SK-MEL-5 (cell line): ENCODE measurements around the genes STRA6 and CSK.

GRCh38 chr15:73374777-73375256, 6.1 kb upstream of the HCN4 start:
RAMPAGE:
- cytosol, long total RNA = no peak
- long total RNA = no peak
- nucleus, long total RNA = no peak

GRCh38 chr15:73578044-73578432, 55.2 kb downstream of the NPTN start:
RAMPAGE:
- cytosol, long total RNA = no peak
- long total RNA = no peak
- nucleus, long total RNA = no peak

RAMPAGE:
- cytosol, long total RNA = no peak
- long total RNA = no peak
- nucleus, long total RNA = no peak
These were observed 10.1 kb downstream of the CD276 start for GRCh38 chr15:73694260-73694756.

GRCh38 chr15:73712657-73714051, 29.0 kb downstream of the CD276 start:
RAMPAGE:
- cytosol, long total RNA = no peak
- long total RNA = no peak
- nucleus, long total RNA = no peak

DNA sequence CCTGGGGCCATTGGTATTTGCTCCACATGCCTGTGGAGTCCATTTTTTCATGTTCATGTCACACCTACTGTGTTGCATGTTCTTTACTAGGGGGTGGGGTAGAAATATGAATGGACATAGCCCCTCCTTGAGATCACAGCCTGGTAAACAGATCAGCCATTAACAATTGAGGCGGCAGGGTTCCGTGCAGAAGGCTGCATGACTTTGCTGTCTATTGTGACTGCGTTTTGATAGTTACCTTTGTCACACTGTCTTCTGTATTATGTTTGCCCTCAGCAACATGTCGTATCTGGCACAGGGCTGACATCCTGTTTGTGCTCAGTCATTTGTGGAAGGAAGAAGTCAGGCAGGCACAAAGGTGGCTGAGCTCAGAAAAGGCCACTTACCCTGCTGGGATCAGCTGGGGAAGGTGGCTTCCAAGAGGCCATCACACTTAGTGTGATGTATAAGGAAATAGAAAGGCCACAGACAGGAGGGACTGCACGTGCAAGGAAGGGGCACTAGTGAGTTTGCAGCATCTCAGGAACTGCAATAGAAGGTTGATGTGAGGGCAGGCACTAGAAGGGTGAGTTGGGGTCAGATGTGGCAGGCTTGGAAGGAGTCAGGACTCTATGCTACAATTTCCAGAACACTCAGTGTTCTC, 13.3 kb downstream of the PML start:
RAMPAGE:
- cytosol, long total RNA = no peak
- long total RNA = no peak
- nucleus, long total RNA = no peak

GRCh38 chr15:74099968-74100627, 17.7 kb upstream of the GOLGA6A start:
RAMPAGE:
- cytosol, long total RNA = no peak
- long total RNA = no peak
- nucleus, long total RNA = no peak

DNA sequence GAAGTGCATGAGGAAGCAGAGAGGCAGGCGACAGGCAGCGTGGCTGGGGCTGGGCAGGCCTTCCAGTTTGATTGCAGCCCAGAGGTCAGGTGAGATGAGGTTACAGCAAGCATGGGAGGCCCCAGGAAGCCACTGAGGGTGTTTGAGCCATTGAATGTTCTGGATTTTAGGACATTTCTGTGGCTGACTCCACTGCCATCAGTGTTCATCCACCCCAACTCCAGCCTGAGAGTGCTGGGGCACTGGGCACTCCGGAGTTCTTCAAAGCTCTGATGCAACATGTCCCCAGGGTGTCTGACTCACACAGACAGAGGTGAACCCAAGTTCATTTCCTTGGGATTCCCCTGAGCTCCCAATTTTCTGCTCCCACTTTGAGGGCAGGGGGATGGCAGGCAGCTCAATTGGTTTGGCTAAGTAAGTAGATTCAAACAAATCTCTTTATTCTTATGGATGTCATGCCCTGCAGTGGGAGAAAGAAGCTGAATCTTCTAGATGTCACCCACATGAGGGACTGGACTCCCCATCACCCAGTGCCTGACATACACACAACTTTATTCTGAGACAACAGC, 2.2 kb downstream of the STRA6 start:
RAMPAGE:
- cytosol, long total RNA = no peak
- long total RNA = no peak
- nucleus, long total RNA = no peak

GRCh38 chr15:74202114-74203526, at the start of gene STRA6:
Gene STRA6, minus strand, starts transcription at chr15:74202787.
RAMPAGE:
- cytosol, long total RNA = no peak
- long total RNA = no peak
- nucleus, long total RNA = no peak

RAMPAGE:
- cytosol, long total RNA = no peak
- long total RNA = no peak
- nucleus, long total RNA = no peak
These were observed 49.1 kb downstream of the CYP11A1 start for GRCh38 chr15:74318144-74318978.

RAMPAGE:
- cytosol, long total RNA = no peak
- long total RNA = no peak
- nucleus, long total RNA = no peak
These were observed 16.8 kb downstream of the CYP11A1 start for GRCh38 chr15:74350621-74351076.

RAMPAGE:
- cytosol, long total RNA = no peak
- long total RNA = no peak
- nucleus, long total RNA = no peak
These were observed 17.6 kb upstream of the CYP11A1 start for GRCh38 chr15:74384857-74385666.

RAMPAGE:
- cytosol, long total RNA = no peak
- long total RNA = no peak
- nucleus, long total RNA = no peak
These were observed 22.0 kb upstream of the CYP11A1 start for GRCh38 chr15:74389179-74390173.

DNA sequence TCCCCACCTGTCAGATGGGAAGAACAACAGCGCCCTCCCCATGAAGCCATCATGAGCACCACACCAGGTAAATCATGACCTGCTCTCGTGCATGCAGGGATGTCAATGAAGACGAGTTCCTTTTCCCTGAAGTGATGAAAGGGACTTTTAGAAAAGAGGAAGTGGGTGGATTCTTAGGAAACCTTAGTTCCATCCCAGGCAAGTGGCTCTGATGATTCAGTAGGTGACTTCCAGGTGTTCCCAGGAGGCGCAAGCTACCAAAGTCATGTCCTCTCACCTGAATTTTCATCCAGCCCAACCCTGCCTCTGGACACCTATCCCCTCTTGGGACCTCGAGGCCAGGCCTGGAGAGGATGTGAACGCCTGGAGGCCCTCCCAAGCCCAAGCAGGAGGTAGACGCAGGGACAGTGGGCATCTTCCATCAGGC, 23.6 kb upstream of the CYP11A1 start:
RAMPAGE:
- cytosol, long total RNA = no peak
- long total RNA = no peak
- nucleus, long total RNA = no peak

DNA sequence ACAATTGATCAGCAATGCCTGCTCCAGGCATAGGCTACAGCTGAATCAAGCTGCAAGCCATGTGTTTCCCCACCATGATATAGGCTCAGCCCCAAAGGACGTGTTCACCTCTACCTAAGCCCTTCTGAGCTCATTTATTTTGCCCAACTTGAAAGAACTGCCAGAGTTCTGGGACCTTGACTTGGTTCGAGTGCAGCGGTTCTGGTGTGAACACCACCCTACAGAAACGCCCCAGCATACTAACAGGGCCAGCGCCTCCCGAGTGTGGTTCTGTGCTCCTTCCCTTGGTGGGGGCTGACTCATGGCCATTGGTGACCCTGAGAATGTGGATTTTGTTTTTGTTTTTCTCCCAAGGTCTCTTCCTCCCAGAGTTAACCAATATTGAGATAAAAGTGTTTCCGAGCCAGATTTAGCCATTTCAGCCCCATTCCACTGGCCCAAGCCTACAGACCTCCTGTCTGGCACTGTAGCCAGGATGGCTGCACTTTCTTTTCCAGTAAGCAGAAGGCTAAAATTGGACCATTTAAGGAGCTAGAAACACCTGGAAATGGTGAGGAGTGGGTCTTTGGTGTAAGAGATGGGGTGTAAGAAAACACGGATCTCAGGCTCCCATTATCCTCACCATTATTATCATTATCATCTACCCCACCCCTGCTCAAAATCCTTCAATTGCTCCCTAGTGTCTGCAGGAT, 27.9 kb downstream of the SEMA7A start:
RAMPAGE:
- cytosol, long total RNA = no peak
- long total RNA = no peak
- nucleus, long total RNA = no peak

DNA sequence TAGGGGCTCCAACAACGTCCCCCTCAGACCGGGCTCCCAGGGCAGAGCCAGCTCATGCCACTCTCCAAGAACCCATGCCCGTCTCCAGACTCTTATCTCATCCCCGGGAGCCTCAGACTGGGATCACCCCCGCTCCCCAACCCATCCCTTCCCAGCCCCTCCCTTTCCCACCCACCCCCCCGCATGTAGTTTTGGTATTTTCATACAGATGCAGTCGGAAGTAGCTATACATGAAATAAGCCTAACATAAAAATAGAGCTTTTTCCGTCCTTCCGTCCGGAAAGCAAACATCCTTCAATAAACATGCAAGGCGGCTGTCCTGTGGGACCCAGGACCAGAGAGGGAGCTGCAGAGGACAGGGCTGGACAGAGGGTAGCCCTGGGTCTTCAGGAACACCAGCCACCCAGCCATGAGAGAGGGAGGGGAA, 24.0 kb downstream of the SEMA7A start:
RAMPAGE:
- cytosol, long total RNA = no peak
- long total RNA = no peak
- nucleus, long total RNA = no peak

DNA sequence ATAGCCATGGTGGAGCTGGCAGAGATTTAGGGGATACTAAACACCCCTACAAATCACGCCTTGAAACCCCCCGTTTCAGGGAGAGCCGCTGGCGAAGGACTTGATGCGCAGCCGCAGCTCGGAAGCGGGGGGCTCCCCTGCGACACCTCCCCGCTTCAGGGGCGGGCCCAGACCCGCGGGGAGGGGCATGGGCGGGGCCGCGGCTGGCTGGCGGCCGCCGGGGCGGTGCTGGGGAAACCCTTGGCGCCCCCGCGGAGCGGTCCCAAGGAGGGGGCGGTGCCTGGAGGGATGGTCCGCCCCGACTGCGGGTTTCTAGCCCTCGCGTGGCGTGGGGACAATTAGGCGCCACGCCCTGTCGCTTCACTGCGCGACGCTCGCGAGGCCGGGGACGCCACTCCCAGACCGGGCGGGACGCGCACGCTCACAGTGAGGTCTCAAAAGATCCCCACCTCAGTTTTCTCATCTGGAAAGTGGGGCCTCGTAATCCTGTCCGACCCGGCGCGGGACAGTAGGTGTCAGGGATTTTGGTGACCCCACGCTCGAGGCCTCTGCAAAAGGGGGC, 1.0 kb upstream of the CLK3 start:
RAMPAGE:
- cytosol, long total RNA = no peak
- long total RNA = no peak
- nucleus, long total RNA = no peak

DNA sequence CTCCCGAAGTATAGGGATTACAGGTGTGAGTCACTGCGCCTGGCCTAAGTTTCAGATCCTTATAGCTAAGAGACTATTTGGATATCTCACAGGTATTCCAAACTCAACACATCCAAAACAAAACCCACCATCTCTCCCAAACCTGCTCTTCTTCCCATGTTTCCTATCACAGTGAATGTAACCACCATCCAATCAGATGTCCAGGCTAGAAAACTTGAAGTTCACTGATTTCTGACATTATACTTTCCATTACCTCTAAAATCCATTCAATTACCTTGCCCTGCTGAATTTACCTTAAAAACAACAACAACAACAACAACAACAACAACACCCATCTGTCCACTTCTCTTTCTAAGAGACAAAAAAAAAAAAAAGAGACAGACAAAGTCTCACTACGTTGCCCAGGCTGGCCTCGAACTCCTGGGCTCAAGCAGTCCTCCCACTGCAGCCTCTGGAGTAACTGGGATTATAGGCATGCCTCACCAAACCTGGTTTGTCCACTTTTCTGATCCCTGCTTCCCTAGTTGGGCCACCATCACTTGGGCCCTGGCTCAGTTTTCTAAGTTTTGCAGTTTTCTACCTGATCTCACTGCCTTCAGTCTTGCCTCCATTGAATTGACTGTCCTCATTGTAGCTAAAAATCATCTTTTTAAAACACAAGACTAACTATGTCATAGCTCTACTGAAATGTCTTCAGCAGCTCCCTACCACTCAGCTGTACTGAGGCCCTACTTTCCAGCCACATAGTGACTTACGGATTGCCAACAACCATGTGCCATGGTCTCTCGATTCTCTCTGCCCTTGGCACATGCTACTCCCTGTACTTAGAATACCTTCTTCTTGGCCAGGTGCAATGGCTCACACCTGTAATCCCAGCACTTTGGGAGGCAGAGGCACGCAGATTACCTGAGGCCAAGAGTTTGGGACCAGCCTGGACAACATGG, 23.2 kb downstream of the CLK3 start:
RAMPAGE:
- cytosol, long total RNA = no peak
- long total RNA = no peak
- nucleus, long total RNA = no peak

GRCh38 chr15:74782018-74782882, at the start of gene CSK:
Gene CSK, plus strand, starts transcription at chr15:74782080.
RAMPAGE:
- cytosol, long total RNA = no peak
- long total RNA = no peak
- nucleus, long total RNA = no peak

RAMPAGE:
- cytosol, long total RNA = no peak
- long total RNA = no peak
- nucleus, long total RNA = no peak
These were observed 1.8 kb upstream of the RPP25 start for GRCh38 chr15:74958058-74959017.

DNA sequence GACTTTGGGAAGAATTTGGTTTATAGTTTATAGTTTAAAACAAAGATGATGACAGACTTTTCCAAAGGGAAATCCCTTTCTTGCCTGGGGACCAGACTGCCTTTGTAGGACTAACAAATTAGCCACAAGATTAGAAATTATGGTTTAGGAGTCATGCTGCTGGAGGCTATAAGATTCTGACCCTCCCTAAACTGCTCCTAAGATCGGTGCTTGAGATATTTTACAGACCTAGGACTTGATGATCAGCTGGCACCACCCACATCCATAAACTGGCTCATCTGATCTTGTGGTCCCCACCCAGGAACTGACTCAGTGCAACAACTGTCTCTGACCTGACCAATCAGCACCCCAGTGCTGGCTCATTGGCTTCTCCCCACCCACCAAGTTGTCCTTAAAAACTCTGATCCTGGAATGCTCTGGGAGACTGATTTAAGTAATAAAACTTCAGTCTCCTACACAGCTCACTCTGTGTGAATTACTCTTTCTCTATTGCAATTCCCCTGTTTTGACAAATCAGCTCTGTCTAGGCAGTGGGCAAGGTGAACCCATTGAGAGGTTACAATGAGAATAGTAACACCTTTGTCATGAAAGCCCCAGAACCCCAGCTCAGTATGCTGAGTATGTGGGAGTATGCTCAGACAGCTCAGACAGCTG, 51.6 kb upstream of the C15orf39 start:
RAMPAGE:
- cytosol, long total RNA = no peak
- long total RNA = no peak
- nucleus, long total RNA = no peak